Neural crest cell (in vitro differentiated cells): ENCODE measurements around a stretch of chr2.

- PRO-cap, result no peak
Measured at GRCh38 chr2:43229147-43229765, 2.9 kb upstream of the ZFP36L2 start.

GRCh38 chr2:43596256-43596861 lies 521 bp upstream of the THADA start:
- PRO-cap, result bidirectional peak, plus-strand start at chr2:43596426, minus-strand start at chr2:43596467; bidirectional peak, plus-strand start at chr2:43596607, minus-strand start at chr2:43596605

- PRO-cap, result no peak
Measured at GRCh38 chr2:43824519-43824971, 14.1 kb downstream of the ABCG5 start.

DNA sequence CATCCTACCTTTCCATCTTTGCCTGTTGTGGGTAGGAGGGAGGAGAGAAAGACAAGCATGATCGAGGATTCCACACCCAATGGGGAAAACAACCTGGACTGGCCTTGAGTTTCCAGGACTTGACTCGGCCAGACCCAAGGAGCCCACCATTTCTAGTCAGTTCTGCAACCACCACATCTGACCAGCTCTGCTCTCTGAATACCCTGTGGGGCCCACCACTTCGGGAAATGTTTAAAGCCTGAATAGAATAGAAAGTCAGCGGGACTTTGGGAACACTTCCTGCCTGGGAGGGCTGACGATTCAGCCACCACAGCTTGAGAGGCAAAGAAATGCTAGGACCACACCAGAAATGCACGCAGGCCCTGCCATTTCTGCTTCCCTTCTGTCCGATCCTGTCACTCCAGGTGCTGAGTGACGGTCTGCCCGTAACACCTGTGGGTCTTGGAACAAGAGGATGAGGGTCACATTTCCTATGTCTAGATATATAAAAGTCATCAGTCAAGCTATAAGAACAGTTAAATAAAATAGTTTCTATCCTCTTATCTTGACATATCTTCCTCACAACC lies 1.4 kb downstream of the ABCG8 start:
- PRO-cap, result no peak

DNA sequence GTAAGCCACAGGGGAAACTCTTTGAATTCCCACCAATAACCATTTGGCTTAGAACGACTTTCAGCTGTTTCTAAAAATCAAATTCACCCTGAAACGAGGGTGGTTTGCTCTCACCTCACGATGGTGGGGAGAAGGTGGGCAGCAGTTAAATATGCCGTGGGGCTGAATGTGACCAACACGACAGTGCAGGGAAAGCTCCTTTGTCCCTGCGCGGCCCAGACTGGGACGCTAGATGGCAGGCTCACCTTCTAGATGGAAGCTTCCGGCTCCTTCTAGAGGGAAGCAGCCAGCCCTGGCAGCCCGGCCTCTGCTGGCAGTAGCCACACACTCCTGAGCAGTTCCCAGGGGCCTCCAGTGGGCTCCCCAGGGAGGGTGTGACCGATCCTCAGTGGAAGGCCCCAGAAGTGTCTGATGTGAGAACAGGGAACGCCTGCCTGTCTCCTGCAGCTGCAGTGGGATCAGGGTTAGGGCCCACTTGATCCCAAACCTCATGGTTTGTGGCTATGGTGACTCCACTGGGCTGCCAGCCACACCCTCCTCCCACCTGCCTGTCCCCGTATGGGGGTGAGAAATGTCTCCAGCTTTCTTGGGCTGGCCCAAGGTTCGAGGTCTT lies 48.4 kb upstream of the LRPPRC start:
- PRO-cap, result no peak

- PRO-cap, result no peak
Measured at GRCh38 chr2:44169978-44170907, 1.6 kb downstream of the PPM1B start.

- PRO-cap, result no peak
Measured at GRCh38 chr2:44170908-44171636, 2.4 kb downstream of the PPM1B start.

GRCh38 chr2:44211268-44211514 lies 42.5 kb downstream of the PPM1B start:
- PRO-cap, result no peak

DNA sequence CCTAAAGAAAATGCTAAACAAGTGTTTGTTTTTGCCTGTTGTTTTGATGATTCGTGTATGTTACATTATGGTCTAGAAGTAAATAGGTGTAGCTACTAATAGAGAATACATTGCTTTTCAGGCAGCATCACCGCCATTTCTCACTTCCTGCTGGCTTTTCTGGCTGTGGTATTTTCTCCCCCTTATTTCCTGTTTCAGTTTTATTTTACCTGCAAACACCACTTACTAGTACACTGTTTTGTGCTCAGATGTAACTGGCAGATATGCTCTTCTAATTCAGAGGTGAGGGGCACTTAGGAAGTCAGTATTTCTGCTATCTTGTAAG lies 38.1 kb upstream of the SLC3A1 start:
- PRO-cap, result no peak

- PRO-cap, result no peak
Measured at GRCh38 chr2:44351386-44352185, 9.7 kb downstream of the PREPL start.

- PRO-cap, result no peak
Measured at GRCh38 chr2:44359495-44360455, 1.5 kb downstream of the PREPL start.

GRCh38 chr2:44362372-44363042 lies 760 bp downstream of the CAMKMT start:
- PRO-cap, result no peak

GRCh38 chr2:44399514-44399934 lies 37.8 kb downstream of the CAMKMT start:
- PRO-cap, result no peak

- PRO-cap, result no peak
Measured at GRCh38 chr2:44777475-44778012, 164.0 kb upstream of the SIX3 start.

DNA sequence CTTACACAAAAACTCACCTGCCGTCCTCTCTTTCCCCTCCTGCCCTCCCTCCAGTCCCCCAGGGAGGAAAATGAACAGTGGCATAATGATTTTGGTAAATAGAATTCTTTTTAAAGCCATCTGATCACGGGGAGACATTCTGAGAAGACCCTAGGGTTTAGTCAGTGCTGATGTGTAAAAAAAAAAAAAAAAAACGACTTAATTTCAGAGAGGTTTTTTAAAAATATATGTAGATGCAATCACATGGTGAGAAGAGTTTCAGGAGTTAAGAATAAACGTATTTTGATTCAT lies 135.1 kb upstream of the SIX3 start:
- PRO-cap, result no peak

DNA sequence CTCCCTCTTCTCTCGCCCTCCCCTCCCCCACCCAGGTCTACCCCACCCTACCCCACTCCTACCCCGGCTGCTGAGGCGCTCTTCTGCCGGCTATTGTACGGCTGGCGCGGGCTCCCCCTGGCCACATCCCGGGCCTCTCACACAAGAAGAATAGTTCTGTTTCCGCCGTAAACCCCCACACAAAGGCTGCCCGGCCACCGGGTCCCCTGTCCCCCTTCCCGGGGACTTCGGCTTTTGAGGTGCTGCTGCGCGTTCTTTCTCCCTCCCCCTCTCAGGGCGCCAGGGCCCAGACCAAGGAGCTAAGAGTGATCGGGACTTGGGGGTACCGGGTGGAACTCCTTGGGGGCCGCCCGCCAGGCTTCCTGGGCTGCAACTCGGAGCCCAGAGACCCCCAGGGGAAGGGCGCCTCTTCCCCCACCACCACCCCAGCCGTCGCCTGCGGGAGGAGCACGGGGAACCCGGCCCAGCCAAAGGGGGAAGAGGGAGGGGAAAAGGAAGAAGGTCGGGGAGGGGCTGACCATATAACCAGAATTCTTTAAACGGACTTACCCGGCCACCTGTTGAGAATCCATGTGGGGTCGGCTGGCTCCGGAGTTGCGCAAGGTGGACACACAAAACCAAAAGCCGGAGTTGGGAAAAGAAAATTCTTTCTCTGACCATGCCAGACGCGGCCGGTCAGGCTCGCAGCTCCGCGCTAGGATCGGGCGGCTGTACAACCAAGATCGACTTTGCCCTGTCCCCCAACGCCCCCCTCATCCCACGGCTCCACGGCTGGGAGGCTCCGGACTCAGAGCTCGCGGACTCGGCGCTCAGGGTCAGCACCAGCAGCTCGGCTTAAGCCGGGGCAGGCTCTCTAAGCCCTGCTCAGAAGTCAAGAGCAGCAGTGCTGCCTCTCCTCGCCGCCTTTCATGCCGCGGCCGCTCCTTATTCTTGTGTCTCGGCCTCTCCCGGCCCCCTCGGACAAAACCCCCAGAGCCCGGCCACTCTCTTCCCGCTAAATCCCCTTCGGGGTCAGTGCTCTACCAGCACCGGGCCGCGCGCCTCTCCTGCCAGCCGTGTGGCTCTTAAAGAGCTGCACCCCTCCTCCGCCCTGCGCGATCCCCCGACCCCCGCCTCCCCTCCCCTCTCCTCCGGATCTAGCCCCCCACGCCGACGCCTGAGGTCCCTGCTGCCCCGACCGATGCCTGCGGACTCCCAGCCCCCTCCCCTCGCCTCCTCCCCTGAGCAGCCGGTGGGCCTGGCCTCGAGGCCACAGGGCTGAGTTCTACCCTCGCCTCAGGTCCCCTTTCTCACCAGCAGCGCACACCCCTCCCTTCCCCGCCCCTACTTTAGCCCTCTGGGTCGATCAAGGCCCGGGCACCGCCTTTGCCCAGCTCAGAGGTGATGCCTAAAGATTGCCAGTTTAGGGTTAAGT lies 6.3 kb upstream of the SIX3 start:
- PRO-cap, result no peak

GRCh38 chr2:44937760-44938298 lies 3.7 kb upstream of the SIX3 start:
- PRO-cap, result no peak

- PRO-cap, result no peak
Measured at GRCh38 chr2:44938630-44939703, 2.5 kb upstream of the SIX3 start.

- PRO-cap, result no peak
Measured at GRCh38 chr2:45238013-45238535, 228.8 kb upstream of the SIX2 start.

- PRO-cap, result no peak
Measured at GRCh38 chr2:45433189-45434000, 177.7 kb downstream of the SRBD1 start.